ENCODE measurements around the gene GJB2.

DNA sequence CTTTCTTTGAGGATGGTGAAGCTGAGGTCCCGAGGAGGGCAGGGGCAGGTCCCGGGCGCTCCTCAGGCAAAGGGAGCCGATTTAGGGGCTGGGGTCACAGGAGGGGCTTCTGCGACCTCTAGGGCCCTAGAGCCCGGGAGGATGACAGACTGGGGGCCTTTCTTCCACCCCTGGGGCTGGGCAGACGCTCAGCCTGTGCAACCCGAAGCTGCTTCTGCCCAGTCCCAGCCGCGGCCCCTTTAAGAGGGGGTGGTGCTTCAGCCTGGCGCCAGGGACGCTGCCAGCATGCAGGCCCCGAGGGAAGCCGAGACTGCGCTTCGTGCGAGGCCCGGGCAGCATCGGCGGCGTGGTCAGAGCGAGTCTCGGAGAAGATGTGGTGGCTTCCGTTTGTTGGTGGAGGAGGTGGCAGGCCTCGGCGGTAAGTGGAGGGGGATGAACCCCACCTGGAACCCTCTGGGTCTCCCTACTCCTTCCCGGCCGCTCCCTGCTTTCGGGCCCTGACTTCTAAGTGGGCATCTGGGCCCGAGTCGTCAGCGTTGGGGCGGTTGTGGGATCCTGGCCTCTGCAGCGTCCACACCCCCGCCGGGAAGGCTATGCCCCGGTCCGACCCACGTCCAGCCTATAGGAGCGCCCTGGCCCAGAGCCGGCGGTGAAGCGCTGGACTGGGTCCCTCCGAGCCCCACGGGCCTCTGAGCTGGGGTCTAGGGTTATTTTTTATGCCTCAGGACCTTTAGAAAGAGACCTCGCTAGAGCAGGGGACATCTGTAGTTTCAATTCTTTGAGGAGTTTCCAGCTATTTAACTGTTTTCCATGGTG, 986.4 kb downstream of the TUBA3C start:
- PRO-cap = no peak
- RAMPAGE, long total RNA, 2 experiments = no peak in any of the 2 experiments

DNA sequence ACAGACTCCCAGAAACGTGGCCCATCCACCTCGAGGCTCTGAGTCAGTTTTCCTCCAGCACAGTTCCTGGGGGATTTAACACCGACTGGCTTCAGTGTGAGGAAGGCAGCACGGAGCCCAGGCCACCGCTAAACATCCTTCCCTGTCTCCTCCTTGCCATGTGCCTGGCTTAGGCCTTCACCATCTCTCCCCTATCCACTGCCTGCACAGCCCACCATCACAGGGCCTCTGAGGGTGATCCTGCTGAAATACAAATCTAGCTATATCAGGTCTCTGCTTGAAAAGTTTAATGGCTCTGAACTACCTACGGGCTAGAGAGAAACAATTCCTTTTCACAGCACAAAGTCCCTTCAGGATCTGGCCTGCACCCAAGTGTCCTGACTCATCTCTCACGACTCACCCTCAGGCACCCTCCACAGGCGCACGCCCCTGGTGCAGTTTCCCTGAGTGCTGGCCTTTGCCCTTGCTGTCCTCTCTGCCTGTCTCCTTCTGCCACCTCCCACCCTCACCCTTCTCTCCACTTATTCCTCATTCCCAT, 901.8 kb downstream of the TUBA3C start:
- PRO-cap = no peak
- RAMPAGE, long total RNA, 2 experiments = no peak in any of the 2 experiments

- PRO-cap = no peak
- RAMPAGE, long total RNA, 2 experiments = no peak in any of the 2 experiments
These were observed 884.2 kb downstream of the TUBA3C start for GRCh38 chr13:18297368-18297800.

DNA sequence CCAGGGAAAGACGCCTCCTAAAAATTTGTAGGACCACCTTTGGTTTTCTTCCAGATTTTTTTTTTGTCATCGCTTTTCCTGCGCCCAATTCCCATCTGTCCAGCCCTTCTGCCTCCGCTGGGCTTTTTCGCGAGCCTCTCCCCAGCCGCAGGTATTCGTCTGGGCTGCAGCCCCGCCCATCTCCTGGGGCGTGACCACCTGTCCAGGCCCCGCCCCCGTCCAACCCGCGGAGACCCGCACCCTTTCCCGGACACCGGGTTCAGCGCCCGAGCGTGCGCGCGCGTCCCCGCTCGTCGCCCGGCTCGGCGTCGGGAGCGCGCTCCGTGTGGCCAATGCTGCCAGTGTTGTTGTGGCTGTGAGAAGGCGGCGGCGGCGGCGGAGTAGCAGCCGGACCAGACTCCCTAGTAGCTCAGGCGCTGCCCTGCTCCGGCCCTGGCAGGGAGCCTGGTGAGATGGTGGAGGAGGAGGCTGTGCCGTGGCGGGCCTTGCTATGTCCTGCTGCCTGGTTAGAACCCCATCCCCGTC, 553.3 kb downstream of the TUBA3C start:
- PRO-cap = no peak
- RAMPAGE, long total RNA, 2 experiments = no peak in any of the 2 experiments

DNA sequence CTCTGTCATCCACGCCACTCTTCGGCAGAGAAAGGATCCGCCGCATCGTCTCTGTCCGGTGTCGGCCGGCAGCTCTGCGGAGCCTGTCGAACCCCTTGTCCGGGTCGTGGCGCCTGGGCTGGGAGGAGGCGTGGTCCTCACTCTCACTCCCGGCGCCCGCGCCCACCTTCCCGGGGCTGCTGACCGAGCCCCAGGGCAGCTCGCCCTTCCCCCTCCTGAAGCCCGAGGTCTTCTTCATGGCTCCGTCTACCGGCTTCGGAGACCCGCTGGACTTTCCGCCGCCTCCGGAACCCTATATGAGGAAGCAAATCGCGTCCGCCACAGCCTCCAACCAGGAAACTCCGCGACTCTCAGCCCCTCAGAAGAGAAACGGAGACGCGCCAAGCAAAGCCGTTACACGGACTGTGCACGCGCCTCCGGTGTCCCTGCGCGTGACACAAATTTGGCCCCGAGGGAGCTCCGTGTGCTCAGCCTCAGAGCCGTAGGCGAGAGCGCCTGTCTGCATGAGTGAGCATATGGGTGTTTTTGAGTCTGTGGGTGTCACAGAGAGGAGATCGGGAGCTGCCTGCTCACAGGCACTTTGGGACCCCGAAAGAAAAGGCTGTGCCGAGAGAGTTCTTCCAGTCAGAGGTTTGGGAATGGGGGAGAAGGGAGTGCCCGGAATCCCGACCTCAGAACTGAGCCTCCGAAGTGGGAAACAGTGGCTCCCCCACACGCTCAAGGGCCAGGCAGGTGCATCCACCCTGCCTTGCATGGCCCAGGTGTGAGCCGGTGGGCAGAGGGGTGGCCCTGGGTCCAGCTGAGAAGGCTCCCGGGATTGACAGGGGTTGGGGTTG, 163.2 kb upstream of the TUBA3C start:
- PRO-cap = no peak
- RAMPAGE, long total RNA, 2 experiments = no peak in any of the 2 experiments

GRCh38 chr13:19634404-19634699, 893 bp downstream of the MPHOSPH8 start:
- PRO-cap = unidirectional peak, minus-strand start at chr13:19634476
- RAMPAGE, long total RNA, 2 experiments = no peak in any of the 2 experiments

- PRO-cap = no peak
- RAMPAGE, long total RNA, 2 experiments = no peak in any of the 2 experiments
These were observed 23.7 kb downstream of the PSPC1 start for GRCh38 chr13:19759034-19759538.

GRCh38 chr13:19862311-19863189, 899 bp downstream of the ZMYM5 start:
- PRO-cap = bidirectional peak, plus-strand start at chr13:19862826, minus-strand start at chr13:19862680
- RAMPAGE, long total RNA, 2 experiments = no peak in any of the 2 experiments

DNA sequence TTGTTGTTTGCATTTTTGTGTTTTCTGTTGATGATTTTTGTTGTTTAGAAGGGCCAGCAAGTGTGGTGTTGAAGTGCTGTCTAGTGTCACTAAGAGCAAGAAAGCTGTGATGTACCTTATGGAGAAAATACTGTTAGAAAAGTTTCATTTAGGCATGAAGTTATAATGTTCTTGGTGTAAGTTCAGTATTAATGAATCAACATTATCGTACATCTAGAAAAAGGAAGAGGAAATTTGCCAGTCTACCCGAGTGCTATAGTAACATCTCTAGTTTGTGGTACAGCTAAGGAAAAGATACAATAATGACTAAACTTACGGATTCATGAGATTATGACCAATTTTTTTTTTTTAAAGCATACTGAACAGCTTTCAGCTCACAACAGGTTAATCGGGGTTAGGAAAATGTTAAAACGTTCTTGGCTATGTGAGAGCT, 96.9 kb downstream of the ZMYM2 start:
- PRO-cap = no peak
- RAMPAGE, long total RNA, 2 experiments = no peak in any of the 2 experiments

GRCh38 chr13:20190806-20191584, 1.7 kb downstream of the GJB2 start:
- PRO-cap = no peak
- RAMPAGE, long total RNA, 2 experiments = no peak in any of the 2 experiments

DNA sequence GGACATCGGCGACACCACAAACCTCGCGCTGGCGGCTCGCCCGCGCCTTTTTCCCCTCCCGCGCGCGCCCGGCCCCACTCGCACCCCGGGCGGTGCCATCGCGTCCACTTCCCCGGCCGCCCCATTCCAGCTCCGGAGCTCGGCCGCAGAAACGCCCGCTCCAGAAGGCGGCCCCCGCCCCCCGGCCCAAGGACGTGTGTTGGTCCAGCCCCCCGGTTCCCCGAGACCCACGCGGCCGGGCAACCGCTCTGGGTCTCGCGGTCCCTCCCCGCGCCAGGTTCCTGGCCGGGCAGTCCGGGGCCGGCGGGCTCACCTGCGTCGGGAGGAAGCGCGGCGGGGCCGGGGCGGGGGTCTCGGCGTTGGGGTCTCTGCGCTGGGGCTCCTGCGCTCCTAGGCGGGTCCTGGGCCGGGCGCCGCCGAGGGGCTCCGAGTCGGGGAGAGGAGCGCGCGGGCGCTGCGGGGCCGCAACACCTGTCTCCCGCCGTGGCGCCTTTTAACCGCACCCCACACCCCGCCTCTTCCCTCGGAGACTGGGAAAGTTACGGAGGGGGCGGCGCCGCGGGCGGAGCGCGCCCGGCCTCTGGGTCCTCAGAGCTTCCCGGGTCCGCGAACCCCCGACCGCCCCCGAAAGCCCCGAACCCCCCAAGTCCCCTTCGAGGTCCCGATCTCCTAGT, at the start of gene GJB2:
TSS of gene GJB2 (minus strand) at position 469 of the 674 bp plus-strand sequence.
- PRO-cap = bidirectional peak, plus-strand start at position 559 of the sequence, minus-strand start at position 495 of the sequence
- RAMPAGE, long total RNA, 2 experiments = no peak in any of the 2 experiments

GRCh38 chr13:20461787-20462355, 63.8 kb downstream of the CRYL1 start:
- PRO-cap = no peak
- RAMPAGE, long total RNA, 2 experiments = no peak in any of the 2 experiments

DNA sequence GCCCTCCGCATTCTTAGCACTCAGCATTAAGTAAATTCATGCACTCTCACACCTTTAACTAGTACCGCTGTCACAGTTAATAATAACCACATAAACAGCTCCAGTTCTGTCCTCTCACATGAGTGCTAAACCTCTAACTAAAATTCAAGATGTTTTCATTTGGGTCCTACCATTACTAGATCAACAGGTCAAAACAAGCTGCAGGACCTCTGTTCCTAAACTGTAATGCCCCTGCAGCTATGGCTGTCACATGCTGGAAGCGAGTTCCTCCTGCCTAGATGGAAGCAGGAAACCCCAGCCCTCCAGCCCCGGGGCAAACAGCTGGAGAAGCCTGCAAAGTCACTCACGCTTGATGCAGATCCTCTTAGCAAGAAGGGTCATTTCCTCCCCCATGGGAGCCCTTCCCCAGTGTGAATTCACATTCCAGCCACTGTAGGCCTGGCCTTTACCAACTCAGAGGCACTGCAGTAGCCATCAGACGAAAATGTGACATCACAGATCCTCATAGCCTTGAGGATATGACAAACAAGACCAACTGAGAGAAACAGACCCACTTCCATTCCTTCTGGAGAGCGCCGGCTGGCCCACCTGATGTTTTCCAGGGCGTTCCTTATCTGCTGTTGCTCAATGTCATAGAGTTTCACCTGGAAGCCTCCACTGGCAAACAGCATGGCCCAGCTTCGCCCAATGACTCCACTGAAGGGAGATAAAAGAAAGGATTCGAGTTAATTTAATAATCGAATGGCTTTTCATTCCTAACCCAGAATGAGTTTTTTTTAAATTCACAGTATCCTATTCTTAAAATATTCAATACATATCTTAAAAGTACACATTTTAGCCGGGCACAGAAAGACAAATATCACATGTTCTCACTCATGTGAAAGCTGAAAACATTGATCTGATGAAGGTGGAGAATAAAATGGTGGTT, 13.5 kb downstream of the CRYL1 start:
- PRO-cap = no peak
- RAMPAGE, long total RNA, 2 experiments = no peak in any of the 2 experiments

- PRO-cap = no peak
- RAMPAGE, long total RNA, 2 experiments = no peak in any of the 2 experiments
These were observed 2.0 kb downstream of the CRYL1 start for GRCh38 chr13:20523628-20524170.

DNA sequence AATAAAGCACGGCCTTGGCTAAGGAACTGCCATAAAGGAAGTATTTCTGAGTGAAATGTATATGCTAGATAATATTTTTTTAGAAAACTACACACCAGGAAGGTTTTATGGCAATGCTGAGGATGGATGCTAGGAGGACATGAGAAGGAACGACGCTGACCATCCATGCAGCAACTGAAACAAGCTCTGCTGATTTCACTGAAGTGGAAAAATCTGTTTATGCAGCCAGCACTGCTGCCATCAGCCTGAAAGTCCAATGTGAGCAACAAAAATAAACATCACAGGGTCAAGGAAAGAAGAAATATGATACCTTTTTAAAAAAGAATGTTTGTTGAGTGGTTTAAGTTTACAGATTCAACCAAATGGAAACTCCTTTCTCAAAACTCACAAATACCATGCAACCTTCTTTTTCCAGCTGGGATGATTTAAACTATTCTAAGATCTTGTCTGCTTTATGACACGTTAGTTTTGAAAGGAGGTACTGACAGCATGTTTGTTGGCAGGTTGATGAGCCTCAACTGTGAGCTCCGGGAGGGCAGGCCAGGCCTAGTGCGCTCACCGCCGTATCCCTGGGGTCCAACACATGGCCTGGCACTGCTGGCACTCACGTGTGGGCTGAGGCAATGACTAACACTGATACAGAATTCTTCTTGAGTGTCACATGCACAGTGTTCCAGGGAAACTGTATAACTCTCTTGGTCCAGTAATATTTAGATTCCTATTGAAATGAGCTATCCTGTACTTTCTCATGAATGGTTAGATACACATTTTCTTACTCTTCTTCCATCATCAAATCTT, 46.7 kb downstream of the LATS2 start:
- PRO-cap = no peak
- RAMPAGE, long total RNA, 2 experiments = no peak in any of the 2 experiments

DNA sequence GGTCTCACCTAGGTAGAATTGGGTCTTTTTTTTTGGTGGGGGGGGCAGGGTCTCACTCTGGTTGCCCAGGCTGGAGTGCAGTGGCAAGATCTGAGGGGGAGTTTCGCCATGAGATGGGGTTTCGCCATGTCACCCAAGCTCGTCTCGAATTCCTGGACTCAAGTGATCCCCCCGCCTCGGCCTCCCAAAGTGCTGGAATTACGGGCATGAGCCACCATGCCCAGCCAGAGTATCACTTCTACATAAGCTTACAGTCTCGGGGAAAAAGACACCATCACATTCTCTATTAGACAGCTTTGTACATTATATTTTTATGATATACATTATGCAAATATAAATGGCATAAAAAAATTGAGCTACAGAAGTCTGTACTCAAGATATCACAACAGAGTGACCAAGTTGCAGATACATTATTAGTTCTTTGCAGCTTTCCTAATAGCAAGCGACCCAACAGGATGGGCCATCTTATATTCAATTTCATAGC, 5.2 kb downstream of the LATS2 start:
- PRO-cap = no peak
- RAMPAGE, long total RNA, 2 experiments = no peak in any of the 2 experiments

DNA sequence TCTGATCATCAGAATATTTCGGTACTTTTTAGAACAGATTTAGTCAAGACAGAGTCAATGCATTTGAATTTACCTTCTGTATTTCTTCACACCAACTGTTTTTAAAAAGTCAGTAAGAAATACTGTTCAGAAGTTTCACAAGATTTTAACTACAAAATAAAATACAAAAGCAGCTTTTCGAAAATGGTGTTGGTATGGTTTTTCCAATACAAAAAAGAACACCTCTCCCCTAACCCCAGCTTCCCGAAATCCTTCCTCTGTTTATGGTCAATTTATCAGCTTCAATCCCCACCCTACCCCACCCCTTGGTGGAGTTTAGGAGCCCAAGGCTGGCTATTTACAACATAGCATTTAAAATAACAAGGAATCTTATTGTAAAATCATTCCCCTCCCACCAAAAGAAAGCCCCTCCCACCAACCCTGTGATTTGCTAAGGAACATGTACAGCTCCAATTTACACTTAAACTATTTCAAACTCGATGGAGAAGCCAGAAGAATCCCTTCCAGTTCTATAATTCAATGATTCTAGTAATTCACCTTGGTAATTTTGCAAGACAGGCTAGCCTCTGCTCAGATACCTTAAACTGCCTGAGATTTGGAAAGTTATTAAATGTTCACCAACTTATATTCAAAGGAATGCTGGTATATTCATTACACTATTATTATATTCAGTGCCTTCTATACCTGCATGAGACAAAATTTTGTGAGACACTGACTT, 3.1 kb downstream of the LATS2 start:
- PRO-cap = no peak
- RAMPAGE, long total RNA, 2 experiments = no peak in any of the 2 experiments

GRCh38 chr13:21074470-21074927, 13.1 kb upstream of the LATS2 start:
- PRO-cap = unidirectional peak, plus-strand start at chr13:21074803
- RAMPAGE, long total RNA, 2 experiments = no peak in any of the 2 experiments

- PRO-cap = no peak
- RAMPAGE, long total RNA, 2 experiments = no peak in any of the 2 experiments
These were observed 18.5 kb upstream of the LATS2 start for GRCh38 chr13:21079743-21080460.

- PRO-cap = no peak
- RAMPAGE, long total RNA, 2 experiments = no peak in any of the 2 experiments
These were observed 37.8 kb downstream of the MRPL57 start for GRCh38 chr13:21214277-21214688.